Heart (tissue), 3 donors: ENCODE measurements around the genes ADK, COMTD1 and DLG5.

GRCh38 chr10:73968136-73968685 lies 29.7 kb upstream of the VCL start:
- RAMPAGE, long total RNA, 2 experiments = no peak in any of the 2 experiments

DNA sequence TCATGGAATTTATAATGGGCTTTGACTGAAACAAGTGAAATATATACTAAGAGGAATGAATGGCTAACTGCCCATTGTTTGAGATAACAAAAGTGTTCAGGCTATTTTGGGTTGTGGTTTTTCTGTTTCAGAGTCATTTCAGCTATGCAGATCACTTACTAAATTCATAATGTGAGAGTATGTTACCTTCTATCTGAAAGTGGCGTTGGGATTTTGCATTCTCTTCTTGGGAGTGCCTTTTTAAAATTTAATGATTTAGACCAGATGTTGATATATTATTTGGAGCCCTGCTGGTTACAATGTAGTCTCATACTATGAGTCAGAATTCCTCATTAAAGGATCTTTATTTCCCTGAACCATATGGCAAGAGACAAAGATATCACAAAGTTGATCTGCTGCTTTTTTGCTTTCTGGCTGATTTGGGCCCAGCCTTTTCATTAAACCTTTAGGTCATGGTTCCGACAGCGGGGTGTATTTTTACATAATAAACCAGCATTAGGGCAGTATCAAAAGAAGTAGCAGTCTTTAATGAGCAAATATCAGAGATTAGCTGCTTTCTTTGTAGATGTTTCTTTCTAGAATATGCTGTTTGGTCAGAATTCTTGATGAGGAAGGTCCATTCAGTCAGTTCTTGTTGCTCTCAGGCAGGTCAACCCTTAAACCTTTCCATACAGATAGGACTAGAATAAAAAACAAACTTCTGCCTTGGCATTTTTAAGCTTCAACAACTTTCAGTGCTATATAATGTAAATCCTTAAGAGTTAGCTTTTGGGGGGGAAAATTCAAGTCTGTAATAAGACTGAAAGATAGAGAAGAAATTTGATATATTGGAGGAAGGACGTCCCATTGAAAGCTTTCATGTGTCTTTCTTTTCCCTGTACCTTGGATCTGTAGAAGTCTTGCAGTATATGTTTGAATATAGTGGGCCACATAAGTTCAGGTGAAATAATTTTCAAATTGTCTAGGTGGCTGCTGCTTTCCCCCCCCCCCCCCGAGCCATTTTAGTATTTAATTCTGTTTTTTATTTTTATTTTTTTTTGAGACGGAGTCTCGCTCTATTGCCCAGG lies 10.7 kb downstream of the VCL start:
- RAMPAGE, long total RNA, 2 experiments = no peak in any of the 2 experiments

- RAMPAGE, long total RNA, 2 experiments = start-site peak on the plus strand in 1 of 2 experiments, at chr10:74151213-74151264 at its widest, 1,097 reads per replicate
Measured at GRCh38 chr10:74151128-74152352, at the start of gene ADK. Gene ADK (plus strand): TSS chr10:74151221.

DNA sequence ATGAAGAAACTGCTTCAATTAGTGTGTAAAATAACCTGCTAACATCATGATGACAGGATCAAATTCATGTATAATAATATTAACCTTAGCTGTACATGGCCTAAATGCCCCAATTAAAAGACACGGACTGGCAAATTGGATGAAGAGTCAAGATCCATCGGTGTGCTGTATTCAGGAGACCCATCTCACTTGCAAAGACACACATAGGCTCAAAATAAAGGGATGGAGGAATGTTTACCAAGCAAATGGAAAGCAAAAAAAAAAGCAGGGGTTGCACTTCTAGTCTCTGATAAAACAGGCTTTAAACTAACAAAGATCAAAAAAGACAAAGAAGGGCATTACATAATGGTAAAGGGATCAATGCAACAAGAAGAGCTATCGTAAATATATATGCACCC lies 198.5 kb downstream of the ADK start:
- RAMPAGE, long total RNA, 2 experiments = no peak in any of the 2 experiments

GRCh38 chr10:74738888-74739491 lies 87.4 kb upstream of the KAT6B start:
- RAMPAGE, long total RNA, 2 experiments = no peak in any of the 2 experiments

GRCh38 chr10:74873048-74873541 lies 46.7 kb downstream of the KAT6B start:
- RAMPAGE, long total RNA, 2 experiments = no peak in any of the 2 experiments

DNA sequence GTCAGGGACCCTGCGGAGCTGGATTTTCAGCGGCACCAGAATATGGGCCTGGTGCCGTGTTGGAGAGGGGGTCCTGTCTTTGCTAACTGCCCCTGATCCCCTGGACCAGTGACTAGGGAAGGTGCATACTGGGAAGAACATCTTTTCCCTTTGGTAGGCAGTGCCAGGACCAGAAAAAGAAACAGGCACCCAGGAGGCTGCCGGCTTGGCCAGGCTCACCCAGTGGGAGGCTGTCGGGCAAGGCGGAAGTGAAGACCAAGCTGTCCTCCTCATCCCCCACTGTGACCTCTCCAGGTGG lies 252 bp downstream of the DUSP13 start:
- RAMPAGE, long total RNA, 2 experiments = no peak in any of the 2 experiments

DNA sequence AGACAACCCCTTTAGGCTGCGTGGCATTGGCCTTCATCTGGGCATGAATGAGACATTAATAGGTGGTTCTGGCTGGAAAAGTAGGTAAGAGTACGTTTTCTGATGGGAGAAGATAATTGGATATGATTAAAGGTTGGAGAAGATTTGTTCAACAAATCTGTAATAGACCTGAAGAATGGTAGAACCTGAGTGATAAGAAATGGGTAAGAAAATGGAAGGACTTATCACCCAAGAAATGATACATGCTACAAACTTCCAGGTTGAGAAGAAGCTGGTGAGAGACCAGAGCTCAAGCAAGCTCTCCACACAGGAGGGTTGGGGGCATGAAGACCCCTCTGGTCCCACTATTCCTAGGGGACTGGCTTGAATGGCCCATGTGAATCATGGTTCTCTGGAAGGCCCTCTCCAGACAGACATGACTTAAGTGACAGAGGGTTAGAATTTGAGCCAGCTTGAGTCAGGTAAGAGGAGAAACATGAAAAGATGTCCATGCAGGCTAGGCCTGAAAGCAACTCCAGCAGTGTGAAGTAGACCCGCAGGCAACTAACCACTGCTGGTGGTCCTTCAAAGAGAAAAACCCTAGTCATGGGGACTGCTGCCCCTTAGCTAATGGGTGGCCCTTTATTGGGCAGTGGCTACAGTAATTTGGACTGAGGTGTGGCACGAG lies 3.7 kb downstream of the COMTD1 start:
- RAMPAGE, long total RNA, 2 experiments = no peak in any of the 2 experiments

- RAMPAGE, long total RNA, 2 experiments = no peak in any of the 2 experiments
Measured at GRCh38 chr10:75235175-75236322, at the start of gene COMTD1. Gene COMTD1 (minus strand): TSS chr10:75235957.

- RAMPAGE, long total RNA, 2 experiments = no peak in any of the 2 experiments
Measured at GRCh38 chr10:75480357-75481416, 49.3 kb downstream of the LRMDA start.

DNA sequence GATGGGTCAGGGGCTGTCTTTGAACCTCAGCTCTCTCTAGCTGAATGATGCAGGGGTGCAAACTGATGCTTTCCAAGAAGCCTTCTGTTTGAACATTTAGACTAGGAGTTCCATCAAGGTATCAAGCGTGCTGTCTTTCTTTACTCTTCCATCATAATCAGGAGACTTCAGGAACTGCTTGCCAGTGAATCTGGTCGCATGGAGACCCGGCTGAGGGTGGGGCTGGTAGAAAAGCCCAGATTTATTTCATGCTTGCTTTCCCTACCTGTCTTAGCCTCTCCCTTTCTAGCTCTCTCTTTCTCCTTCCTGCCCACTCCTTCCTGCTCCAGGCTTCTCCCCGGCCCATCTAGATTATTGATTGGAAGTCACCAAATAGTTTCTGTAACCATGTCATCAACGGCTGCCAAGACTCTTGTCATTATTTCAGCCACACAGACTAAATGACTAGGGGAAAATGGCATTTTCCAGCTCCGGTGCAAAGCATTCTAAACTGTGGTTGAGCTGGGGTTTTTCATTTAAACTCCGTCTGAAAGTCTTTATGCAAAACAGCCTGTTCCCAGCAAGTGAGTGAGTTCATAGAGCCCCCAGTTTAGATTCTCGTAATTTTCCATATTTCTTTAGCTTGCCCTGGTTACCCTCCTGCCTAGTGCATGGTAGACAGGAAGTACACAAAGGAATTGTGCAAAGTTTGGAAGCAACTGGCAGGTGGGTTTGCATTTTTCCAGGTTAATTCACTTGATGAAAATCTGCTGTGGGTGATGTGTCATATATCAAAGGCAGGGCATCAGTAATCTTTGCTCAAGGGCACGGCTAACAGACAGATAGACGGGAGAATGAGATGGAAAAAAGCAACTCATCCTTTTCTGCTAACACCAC lies 332.7 kb downstream of the LRMDA start:
- RAMPAGE, long total RNA, 2 experiments = no peak in any of the 2 experiments

- RAMPAGE, long total RNA, 2 experiments = no peak in any of the 2 experiments
Measured at GRCh38 chr10:76050898-76051384, 619.5 kb downstream of the LRMDA start.

DNA sequence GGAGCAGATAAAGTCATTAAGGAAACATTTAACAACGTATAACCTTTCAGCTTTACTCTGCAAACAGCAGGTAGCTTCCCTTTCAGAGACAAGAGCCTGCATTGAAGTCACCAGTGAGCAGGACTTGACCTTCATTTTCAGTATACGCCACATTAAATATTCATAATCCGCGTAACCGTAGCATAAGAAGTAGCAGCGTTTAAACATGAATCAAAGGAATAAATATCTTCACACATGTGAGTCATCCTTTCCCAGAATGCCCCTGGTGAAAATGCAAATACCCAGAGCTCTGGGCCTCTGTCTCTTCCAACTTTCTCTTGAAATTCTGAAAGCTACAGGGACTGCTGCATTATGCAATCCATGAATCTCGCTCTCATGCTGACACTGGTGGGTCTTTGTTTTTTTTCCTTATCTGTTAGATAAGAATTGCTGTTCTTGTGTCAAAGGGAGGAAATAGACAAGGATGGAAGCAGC lies 390.6 kb downstream of the KCNMA1 start:
- RAMPAGE, long total RNA, 2 experiments = no peak in any of the 2 experiments

DNA sequence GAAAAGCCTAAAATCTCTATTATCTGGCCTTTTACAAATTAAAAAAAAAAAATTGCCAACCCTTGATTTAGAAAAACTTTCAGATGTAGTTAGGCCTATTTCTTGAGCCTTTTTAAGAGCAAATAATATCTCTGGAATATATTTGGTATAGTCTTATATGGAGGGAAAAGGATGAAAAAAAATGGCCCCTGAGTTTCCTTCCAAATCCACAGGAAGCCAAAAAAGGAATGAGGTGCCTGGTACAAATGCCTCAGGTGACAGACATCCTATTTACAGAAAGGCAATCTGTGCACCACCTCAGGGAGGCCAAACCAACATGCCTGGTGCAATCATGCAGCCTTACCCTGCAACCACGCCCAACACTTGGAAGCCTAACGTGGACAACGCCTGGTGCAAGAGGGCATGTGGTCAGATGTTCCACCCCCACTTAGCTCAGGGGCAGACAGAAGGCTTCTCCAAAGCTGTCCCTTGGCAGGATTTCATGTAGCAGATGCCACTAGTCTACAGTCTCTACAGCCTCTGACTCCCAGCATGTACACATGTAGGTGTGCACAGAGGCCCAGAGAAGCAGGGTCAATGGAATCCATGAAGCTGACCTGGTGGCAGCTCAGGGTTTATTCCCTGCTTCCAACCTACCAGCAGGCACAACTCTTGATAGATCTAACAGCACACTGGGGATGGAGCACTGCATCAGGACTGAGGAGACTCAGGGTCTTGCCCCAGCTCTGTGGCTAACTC lies 89.5 kb downstream of the KCNMA1 start:
- RAMPAGE, long total RNA, 2 experiments = no peak in any of the 2 experiments

DNA sequence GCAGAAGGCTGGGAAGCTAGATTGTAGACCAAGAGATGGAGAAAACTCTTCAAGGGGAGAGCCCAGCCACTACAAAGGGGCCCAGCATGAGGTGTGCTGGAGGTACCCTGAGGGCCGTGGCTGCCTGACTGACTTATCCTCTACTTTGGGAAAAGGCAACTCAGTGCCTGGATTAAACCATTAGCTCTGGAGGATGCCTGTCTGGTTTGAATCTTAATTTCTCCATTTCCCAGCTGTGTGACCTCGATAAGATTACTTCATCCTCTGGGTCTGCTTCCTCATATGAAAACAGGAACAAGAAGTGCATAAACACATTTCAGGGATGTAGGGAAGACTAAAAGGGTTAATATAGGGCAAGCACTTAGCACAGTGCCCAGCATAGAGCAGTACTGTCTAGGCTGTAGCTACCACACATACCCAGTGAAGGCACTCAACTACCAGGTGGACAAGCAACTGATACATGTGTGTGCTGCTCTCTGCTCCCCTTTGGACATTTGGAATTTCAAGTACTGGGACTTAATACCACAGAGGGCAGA lies 85.4 kb downstream of the KCNMA1 start:
- RAMPAGE, long total RNA, 2 experiments = no peak in any of the 2 experiments

GRCh38 chr10:77710699-77711822 lies 73.5 kb upstream of the KCNMA1 start:
- RAMPAGE, long total RNA, 2 experiments = no peak in any of the 2 experiments

- RAMPAGE, long total RNA, 2 experiments = no peak in any of the 2 experiments
Measured at GRCh38 chr10:77875316-77876170, 51.0 kb downstream of the DLG5 start.

DNA sequence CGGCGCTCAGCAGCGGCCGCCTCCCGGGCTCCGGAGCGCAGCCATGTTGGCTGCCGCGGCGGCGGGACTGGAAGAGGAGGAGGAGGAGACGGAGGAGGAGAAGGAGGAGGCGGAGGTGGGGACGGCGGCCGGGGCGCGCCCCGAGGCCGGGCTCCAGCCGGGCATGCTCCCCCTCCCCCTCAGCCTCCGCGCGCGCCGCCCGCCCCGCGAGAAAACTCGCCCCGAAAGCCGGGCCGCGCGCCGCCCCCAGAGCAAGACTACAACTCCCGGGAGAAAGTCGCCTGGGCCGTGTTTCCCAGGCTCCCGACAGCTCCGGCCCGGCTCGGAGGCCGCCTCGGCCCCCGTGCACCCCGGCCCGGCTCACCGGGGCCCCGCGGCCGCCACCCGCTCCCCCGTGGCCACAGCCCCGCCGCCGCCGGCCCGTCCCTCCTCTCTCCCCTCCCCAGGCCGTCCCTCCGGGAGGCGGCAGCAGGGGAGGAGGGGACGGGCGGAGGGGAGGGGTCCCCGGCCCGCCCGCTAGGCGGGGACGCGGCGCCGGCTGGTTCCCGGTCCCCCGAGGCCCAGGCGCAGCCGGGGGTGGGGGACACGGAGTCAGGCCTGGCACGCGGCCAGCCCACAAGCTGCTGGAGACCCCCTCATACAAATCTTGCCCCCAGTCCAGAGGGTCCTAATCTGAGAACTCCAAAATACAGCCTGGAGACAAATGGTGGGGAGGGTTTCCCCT lies at the start of gene DLG5:
Gene DLG5 (minus strand): TSS at position 70 of the 724 bp plus-strand sequence.
- RAMPAGE, long total RNA, 2 experiments = no peak in any of the 2 experiments

DNA sequence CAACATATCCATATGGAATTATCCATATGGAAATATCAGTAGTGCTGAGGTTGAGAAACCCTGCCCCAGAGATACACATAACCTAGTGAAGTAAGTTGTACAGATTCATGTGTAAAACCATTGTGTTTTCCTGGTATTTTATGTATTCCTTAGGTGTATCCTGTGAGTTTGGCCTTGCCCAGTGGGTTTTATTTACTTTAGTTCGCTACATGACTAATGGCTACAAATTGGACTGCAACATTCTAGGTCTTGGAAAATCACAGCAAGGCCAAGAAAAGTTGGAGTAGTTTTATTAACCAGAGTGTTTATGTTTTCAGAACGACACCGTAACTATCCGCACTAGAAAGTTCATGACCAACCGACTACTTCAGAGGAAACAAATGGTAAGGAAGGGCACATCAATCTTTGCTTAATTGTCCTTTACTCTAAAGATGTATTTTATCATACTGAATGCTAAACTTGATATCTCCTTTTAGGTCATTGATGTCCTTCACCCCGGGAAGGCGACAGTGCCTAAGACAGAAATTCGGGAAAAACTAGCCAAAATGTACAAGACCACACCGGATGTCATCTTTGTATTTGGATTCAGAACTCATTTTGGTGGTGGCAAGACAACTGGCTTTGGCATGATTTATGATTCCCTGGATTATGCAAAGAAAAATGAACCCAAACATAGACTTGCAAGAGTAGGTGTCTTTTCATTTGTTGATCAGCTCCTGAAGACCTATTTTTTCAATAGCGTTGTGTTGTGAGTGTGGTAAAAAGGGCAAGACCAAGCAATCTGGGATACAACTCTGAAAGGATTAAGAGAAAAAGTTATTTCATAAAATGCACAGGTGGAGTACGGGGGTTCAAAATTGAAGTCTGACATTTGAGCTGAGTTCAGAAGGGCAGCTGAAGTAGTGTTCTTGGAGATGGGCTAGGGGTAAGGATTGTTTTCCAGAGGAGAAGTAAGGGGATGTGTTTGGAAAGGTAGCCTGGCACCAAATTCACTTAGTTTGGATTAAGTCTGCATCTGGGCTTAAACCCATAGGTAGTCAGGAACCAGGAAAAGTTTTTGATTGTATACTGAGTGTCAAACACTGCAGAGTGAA lies 1.7 kb downstream of the RPS24 start:
- RAMPAGE, long total RNA, 2 experiments = no peak in any of the 2 experiments

DNA sequence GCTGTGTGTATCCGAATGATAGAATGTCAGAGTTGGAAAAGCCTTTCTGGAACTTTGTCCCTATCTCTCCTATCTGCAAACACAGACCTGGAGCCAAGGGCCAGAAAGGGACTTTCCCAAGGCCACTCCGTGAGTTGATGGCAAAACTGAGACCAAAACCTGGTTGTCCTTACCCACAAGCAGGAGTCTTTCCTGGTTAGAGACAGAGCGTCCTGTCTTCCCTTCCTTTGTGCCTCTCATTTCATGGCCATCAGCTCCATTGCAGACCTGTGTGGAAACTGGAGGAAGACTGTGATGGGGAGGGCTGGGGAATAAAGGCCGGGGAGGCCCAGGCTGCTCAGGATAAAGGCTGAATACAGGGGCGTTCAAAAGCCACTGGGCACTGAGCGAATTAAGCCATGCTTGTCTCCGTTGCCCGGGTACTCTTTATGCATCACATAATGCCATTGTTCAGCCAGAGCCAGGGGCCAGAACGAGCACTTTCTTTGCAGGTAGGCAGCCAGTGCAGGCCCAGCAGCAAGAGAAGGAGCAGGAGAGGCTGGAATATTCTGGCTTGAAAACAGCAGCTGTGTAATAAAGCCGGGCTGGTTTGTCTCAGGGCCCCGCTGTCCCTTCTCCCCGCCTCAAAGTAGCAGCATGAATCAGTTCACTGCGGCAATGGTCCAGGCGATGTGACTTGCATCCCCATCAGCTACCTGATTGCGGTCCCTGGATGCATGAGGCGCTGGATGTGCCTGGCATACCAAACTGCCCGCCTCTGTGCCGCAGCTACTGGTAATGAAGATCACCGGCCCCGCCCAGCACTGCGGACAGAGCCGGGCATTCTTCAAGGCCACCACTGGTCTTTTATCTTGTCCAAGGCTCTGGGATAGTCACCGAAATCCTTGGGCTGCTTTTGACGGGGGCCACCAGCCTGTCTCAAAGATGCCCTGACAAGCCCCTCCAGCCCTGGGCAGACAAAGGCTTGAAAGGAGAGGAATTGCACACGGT lies 143.1 kb downstream of the RPS24 start:
- RAMPAGE, long total RNA, 2 experiments = no peak in any of the 2 experiments